Pulmonary artery (tissue), 1 donor: ENCODE data around the gene RNF152.

GRCh38 chr18:58593843-58594444 is 34.9 kb downstream of the ALPK2 start:
- PRO-cap = no peak

- PRO-cap = no peak
These were observed 13.3 kb downstream of the ALPK2 start for GRCh38 chr18:58615382-58616269.

GRCh38 chr18:58639734-58640302 is 10.9 kb upstream of the ALPK2 start:
- PRO-cap = no peak

DNA sequence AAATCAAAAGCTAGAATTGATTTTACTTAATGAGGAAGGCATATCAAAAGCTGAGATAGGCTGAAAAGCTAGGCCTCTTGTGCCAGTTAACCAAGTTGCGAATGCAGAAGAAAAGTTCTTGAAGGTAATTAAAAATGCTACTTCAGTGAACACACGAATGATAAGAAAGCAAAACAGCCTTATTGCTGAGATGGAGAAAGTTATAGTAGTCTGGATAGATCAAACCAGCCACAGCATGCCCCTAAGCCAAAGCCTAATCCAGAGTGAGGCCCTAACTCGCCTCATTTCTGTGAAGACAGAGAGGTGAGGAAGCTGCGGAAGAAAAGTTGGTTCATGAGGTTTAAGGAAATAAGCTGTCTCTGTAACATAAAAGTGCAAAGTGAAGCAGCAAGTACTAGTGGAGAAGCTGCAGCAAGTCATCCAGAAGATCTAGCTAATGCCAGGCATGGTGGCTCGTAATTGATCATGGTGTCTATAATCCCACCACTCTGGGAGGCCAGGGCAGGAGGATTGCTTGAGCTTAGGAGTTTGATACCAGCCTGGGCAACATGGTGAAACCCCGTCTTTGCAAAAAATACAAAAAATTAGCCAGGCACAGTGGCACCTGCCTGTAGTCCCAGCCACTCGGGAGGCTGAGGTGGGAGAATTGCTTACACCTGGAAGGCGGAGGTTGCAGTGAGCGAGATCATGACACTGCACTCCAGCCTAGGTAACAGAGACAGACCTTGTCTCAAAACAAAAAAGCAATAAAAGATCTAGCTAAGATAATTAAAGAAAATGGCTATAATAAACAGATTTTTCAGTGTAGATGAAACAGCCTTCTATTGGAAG is 21.6 kb downstream of the MALT1 start:
- PRO-cap = no peak

GRCh38 chr18:58781349-58781919 is 83.2 kb upstream of the ZNF532 start:
- PRO-cap = no peak

DNA sequence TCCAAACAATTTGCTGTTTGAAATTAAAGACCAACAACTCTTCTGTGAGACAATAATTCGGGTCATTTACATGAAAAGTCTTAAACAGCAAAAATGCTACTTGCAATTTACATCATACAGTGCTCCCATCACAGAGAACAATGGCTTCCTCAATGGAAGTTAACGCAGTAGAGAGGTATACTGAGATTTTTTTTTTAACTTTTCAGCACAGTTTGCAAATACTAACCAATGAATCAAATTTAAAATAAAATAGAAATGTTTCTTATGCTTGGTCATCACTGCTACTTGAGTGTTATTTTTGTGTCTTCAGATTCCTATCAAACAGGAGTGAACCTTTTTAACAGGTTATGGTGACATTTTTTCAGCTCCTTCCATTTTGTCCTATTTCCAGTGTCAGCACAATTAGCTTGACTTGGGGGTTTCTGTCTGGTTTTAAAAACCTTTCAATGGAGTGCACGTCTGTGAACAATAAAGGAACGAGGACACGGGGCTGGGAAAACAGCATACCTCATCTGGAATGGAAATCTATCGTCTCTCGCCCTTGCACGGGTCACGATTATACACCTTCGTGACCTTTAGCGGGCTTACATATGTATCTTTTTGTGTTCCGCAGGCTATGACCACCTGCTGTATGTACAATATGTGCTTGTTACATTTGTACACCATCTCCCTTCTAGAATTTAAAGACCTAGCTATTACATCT is 2.5 kb upstream of the ZNF532 start:
- PRO-cap = no peak

- PRO-cap = no peak
These were observed 112.5 kb downstream of the ZNF532 start for GRCh38 chr18:58977172-58977572.

- PRO-cap = no peak
These were observed 132.2 kb downstream of the ZNF532 start for GRCh38 chr18:58996805-58997332.

DNA sequence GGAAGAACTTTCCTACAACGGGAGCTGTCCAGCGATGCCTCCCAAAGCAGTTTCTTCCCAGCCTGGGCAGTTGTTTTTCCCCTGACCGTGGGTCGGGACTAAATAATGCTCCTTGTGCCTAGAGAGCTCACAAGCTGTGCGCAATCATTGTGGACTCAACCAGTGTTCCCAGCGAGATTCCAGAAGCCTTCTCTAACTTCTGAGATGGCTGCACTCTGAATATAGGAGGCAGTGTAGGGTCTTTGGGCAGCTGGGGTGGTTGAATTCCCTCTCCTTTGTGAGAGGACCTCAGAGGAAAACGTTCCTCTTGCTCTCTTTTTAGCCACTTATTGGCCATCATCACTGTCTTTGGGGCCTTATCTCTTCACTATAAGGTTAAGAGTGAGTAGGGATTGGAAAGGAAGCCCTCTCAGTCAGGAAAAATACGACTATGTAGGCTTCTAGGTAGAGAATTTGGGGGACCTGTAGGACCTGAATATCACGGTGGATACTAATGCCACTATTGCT is 828 bp downstream of the SEC11C start:
- PRO-cap = no peak

- PRO-cap = no peak
These were observed 1.2 kb downstream of the LMAN1 start for GRCh38 chr18:59357809-59358224.

- PRO-cap = no peak
These were observed 50.3 kb upstream of the LMAN1 start for GRCh38 chr18:59409214-59409822.

- PRO-cap = no peak
These were observed 110.4 kb upstream of the LMAN1 start for GRCh38 chr18:59469400-59469889.

DNA sequence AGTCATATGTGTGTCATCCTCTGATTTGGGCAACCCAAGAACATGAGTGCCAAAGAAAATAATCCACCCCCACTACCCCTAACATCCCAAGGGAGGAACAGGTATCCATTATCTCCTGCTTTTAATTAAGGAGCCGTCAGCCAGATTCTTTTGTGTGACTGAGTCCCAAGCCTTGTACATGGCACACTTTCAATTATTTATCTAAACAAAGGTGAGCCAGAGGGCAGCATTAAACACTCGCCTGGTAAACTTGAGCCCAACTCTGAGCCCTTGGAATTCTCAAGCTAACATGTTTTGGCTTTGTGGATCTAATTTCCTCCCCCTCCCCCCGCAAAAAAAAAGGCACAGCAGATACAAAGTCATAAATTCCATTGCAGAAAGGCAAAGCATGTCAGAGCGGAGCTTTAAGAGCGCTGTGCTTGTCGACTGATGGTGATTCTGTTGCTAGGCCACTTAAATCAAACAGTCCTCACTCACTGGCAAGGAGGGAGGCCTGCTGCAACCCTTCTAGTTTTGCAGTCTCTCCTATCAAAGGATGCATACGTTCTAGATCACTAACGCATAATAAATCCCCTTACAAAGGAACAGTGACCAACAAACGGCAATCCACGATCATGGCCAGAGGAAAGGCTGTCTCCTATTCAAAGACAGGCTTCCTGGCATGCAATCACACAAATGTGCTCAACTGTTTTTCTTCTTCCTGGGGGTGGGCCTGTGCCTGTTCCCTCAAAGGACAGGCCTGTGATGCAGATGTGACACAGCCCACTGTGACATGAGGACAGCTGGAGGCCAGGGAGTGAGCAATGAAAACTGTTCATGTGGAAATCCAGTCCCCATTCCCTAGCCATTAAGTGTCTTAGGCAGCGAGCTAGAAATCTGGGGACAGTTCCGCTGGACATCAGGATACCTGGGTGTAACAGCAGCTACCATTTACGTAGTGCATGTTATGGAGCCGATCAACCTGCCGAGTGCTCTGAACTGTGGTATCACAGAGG is 143.6 kb upstream of the LMAN1 start:
- PRO-cap = no peak

- PRO-cap = no peak
These were observed 52.7 kb upstream of the PMAIP1 start for GRCh38 chr18:59846959-59847637.

DNA sequence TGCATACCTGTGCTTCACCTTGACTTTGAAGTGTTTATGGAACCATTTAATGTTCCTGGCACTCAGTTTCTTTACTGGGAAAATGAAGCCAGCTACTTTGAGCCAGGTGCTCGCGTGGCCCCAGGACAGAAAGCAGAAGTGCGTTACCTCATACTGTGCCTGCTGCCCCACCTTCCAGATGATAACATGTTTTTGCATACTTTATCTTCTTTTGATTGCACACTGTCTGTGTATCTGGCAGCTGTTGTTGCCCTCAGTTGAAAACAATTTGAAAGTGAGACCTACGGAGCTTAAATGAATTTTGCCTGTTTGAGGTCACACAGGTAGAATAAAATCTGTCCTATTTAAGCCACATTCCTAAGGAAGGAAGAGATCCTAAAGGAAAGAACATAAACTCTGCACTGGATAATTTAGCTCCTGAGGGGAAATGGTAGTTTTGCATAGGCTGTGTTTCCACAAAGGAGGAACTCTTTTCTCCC is 61.4 kb downstream of the PMAIP1 start:
- PRO-cap = no peak

DNA sequence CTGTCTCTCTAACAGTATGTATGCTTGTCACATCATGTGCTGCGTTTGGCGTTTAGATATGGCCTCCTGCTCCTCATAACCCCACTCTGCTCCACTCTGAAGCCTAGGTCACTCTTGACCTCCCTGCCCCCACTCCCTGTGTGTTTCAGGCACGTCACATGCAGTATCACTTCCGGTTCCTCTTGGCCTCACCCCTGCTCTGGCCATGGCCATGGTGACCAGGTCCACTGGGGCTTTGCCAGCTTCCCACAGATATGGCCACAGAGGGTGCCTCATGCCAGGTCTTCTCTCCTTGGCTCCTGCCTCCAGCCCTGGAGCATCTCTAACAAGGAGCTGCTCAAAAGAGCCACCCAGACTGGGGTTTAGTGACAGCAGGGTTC is 159.9 kb downstream of the RNF152 start:
- PRO-cap = no peak

DNA sequence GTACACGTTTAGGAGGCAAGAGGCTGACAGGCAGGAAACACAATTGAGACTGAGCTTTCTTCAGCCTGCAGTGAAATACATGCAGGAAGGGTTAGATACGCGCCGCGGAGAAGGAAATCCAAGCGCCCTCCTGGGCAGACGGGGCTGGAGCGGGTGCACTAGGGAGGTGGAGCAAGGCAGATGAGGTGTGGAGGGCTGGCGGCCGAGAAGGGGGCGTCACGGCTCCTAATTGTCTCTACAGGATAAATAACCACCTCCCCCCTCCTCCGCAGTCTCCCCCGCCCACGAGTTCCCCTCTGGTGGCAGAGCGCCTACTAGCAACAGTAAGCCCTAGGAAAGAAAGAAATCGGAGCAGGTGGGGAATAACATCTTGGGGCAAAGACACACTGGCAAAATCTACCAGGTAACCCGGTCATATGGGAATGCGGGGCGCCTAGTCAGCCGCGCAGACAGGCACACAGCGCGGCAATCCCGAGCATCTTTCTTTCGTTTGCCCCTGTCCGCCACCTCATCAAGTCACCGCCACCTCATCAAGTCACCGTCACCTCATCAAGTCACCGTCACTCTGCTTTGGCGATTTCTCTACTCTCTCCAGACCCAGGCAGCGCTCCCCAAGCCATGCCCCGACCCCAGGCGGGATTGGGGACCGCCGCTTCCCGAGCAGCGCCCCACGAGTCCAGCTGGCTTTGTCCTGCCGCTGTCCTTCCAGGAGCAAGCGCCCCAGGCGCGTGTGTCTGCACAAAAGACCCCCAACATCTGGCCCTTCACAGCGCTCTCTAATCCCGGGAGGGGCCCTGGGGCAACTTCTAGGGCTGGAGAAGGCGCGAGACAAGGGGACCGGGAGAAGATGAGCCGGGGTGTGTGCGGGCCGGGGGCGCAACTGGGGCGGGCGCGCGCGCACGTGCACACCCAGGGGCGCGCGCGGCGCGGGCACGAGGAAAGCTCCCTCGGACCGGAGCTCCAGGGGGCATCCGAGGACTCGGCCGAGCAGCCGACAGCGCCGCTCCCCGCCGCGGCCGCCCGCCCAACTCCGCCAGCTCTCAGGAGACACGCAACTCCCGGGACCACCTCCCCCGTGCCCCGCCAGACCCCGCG is at the start of gene RNF152:
Gene RNF152 (minus strand): TSS at position 155 of the 1,095 bp plus-strand sequence.
- PRO-cap = bidirectional peak, plus-strand start at position 585 of the sequence, minus-strand start at position 488 of the sequence; bidirectional peak, plus-strand start at position 974 of the sequence, minus-strand start at position 882 of the sequence

DNA sequence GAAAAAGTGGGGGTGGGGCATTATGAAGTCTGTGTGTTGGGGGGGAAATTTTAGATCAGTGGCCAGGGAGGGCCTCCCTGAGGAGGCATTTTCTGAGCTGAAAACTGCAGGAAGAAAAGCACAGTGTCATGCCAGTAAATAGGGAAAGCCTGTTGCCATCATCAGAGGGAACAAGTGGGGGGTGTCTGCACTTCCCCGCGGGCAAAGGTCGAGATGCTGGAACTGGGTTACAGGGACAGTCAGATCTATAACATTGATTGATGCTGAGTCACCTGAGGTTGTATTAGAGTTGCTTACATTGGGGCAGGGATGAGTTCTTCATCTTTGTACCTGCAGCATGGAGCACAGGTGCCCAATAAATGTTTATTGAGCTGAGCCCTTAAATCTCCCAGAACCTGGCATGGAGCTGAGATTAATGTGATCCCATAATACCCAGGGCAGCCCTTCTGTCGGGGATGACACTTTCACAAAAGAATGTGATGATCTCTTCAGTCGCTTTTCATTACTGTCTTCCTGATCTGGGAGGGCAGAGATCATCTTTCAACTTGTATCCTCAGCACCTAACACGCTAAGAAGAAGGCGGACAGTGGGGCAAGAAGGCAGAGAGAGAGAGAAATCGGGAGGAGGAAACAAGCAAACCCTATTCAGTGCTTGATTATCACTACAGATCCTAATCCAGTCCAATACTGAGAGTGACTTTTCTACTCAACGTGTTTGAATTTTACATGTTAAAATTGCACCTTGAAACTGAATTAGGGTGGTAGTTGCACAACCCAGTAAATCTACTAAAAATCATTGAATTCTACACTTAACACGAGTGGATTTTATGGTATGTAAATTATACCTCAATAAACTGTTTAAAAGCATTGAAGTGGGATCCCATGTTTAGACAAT is 6.0 kb upstream of the RNF152 start:
- PRO-cap = no peak

DNA sequence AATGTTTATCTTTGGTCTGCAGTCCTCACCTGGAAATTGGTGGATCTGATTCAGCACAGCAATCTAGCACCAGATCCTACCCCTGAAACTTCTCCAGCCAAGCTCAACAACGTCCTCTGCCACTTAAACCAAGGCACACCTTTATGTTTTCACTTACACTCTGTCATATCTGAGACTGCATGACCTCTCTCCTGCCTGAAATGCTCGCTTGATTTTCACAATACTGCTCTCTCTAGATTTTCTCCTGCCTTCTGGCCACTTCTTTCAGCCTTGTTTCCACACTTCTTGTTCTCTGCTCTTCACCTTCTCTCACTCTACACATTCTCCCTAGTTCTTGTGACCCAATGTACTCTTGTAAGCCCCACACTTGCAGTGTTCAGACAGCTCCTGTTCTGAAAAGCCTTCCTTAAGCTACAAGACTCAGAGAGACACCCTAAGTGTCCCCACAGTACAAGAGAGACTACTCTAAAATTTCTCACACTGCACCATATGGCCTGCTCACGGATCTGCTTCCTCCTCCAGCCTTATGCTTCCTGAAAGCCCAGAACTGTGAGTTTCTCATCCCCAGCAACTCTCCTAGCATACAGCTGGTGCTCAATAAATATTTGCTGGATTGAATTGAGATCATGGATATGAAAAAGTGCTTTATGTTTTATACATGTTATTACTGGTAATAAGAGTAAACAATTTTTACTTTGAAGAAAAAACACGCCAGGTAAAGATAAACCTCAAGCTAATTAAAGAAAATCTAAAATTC is 118.2 kb downstream of the PIGN start:
- PRO-cap = no peak

GRCh38 chr18:62312843-62313692 is 12.0 kb upstream of the TNFRSF11A start:
- PRO-cap = no peak